HT1080 (cell line): ENCODE results near the genes GPR87, P2RY12 and AADACL2.

DNA sequence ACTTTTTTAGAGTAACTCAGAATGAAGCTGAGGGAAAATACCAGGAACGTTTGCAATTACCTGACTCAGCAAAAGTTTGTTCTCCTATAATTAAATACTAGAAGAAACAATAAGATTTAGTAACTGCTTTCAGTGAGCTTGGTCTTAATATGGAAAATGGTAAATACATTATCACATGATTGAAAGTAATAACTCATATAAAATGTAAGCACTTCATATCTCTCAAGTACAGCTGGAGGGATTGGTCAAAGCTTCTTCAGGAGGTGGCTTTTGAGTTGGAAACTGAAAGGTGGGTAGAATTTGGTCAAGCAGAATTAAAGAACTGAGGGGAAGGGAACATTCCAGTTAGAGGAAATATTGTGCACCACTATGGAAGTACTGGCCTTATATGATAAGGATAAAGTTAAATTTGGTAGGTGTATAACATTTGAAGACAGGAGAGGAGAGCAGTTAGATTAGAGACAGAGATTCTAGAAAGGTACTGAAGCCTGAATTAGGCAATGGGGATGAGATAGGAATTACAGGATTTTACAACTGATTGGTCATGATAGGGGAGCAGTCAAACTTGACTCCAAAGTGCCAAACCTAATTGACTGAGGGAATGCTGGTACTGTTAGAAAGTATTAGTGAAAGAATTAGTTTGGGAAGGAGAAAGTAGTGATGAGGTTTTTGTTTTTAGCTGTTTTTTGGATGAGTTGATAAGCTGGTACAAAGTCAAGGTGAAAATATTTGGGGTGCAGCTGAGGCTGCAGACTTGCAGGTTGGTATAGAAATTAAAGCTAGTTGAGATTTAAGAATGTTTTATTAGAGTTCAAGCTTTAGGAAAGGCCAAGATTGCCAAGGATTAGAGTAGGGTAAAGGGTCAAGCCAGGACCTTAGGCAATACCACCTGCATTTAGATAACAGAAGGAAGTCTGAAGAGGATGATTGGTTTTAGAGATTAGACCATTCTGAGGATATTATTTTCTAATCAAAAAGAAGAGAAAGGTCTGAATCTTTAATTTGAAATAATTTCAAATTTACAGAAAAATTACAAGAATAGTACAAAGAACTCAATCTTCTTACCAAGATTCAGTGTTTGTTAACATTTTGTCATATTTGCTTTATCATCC lies 22.2 kb downstream of the TSC22D2 start:
RAMPAGE:
- cytosol, long total RNA, result no peak
- long total RNA, result no peak
- nucleus, long total RNA, result no peak

RAMPAGE:
- cytosol, long total RNA, result no peak
- long total RNA, result no peak
- nucleus, long total RNA, result no peak
Measured at GRCh38 chr3:150469455-150470186, 61.5 kb downstream of the TSC22D2 start.

DNA sequence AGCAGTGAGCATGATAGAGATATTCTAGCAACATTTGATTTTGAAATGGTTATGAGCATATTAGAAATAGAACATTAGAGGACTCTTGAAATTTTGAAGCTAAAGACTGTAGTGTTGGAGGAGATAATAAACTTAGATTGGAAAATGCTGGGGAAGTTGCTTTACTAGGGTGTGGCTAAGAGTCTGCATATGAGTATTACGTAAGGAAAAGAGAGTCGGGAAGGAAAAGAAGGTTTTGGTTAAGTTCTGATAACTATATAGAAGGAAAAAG lies 711 bp downstream of the EIF2A start:
RAMPAGE:
- cytosol, long total RNA, result no peak
- long total RNA, result no peak
- nucleus, long total RNA, result no peak

DNA sequence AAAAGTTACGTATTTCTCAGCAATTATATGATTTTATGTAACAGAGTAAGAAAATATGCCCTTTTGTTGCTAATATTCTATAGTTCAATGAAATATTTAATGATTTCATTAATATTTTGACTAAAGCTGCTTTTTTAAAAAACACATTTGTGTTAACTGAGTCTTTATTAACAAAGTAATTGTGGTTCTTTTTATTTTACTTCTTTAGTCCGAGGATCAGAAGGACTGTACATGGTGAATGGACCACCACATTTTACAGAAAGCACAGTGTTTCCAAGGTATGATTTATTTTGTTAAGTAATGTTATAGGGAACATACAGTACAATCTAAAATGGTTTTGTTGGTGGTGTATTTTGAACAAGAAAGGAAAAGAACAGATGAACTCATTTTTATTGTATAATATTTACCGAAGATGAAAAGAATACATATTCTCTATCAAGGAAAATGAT lies 5.6 kb downstream of the EIF2A start:
RAMPAGE:
- cytosol, long total RNA, result no peak
- long total RNA, result no peak
- nucleus, long total RNA, result no peak

DNA sequence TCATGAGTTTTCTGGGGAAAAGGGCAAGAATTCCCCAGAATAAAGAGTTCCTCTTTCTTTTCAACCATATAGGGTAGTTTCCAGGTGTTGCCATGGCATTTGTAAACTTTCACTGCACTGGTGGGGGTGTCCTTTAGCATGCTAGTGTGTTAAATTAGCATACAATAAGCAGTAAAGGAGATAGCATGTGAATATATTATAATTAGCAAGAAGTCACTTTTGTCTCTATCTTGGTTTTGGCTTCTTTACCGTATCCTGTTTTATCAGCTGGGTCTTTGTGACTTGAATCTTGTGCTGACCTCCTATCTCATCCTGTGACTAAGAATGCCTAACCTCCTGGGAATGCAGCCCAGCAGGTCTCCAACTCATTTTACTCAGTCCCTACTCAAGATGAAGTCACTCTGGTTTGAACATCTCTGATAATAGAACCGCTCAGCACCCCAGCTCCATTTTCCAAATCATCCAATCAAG lies 3.4 kb upstream of the SELENOT start:
RAMPAGE:
- cytosol, long total RNA, result no peak
- long total RNA, result no peak
- nucleus, long total RNA, result no peak

RAMPAGE:
- cytosol, long total RNA, result no peak
- long total RNA, result no peak
- nucleus, long total RNA, result no peak
Measured at GRCh38 chr3:150738313-150739442, 24.3 kb downstream of the SIAH2 start.

GRCh38 chr3:150760417-150761281 lies 2.3 kb downstream of the SIAH2 start:
RAMPAGE:
- cytosol, long total RNA, result no peak
- long total RNA, result no peak
- nucleus, long total RNA, result no peak

DNA sequence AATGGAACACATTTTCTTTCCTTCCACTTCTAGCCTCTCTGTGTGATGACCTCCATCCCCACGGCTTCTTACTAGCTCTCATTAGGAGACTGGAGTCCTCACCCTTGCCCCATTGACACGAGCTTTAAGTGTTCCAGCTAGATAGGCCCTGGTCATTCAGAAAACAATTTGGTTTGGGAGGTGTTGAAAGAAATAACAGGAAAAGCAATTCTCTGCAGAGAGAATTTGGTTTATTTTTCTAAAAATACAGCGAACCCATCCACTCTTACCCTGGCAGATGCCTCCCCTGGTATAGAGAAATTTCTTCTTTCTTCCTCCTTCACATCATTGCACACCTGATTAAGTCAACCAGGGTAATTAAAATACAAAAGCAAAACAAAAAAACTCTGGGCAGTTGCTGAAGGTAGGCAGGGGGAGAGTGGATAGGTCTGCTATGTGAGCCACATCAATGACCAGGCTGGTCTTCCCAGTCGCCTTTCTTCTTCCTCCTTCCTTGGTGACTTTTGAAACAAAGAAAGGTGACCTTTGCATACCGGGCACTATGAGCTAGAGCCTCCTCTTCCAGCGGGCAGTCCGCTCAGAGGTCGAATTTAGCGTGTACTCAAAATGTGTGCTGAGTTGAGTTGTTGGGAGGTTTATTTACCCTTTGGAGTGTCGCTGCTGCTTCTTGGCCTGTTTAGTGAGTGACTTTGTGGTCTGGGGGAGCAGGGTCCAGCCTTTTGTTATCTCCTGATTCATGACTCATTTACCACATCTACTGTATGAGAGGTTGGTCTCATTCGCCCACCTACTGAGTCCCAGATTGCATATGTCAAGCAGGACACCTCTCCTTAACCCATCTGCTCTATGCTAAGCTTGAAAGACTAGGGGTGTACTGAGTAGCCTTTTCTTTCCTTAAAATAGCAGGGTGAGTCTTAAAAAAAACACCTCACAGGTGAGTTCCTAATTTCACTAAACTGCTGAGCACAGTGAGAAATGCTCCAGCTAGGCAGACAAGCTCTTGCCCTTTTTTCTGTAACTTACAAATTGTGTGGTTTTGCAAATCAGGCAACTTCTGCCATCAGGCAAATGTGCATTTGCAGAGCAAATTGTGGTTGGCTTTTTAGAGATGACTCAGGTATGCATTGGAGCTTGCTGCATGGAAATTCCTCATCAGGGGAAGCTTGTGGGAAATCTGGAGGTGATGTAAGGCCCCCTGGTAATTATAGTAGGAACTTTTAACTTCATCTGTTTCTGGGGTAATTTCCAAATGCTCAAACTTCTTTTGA lies 3.0 kb upstream of the SIAH2 start:
RAMPAGE:
- cytosol, long total RNA, result no peak
- long total RNA, result no peak
- nucleus, long total RNA, result no peak

GRCh38 chr3:150797922-150798965 lies 35.3 kb upstream of the SIAH2 start:
RAMPAGE:
- cytosol, long total RNA, result no peak
- long total RNA, result no peak
- nucleus, long total RNA, result no peak

RAMPAGE:
- cytosol, long total RNA, result no peak
- long total RNA, result no peak
- nucleus, long total RNA, result no peak
Measured at GRCh38 chr3:150890181-150890899, 14.9 kb downstream of the MINDY4B start.

RAMPAGE:
- cytosol, long total RNA, result no peak
- long total RNA, result no peak
- nucleus, long total RNA, result no peak
Measured at GRCh38 chr3:150922675-150923096, 17.4 kb upstream of the MINDY4B start.

DNA sequence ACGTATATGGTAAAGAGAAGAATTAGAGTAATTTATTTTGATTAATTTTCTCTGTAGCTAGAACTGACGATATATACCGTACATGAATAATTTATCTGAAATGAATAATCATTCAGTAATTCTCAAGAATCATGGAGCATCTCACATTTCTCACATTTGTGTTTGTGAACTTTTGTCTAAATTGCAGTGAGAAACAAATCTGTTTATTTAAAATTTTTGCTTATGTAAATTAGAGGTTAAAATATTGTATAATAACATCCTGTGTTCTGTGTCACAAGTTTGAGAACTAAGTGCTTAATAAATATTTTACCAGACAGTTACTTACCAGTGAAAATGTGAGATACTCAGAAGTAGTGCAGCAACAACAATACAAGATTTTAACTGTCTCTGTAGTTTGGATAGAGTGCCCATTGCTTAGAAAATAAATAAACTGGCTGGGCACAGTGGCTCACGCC lies 1.0 kb downstream of the GPR171 start:
RAMPAGE:
- cytosol, long total RNA, result no peak
- long total RNA, result no peak
- nucleus, long total RNA, result no peak

RAMPAGE:
- cytosol, long total RNA, result no peak
- long total RNA, result no peak
- nucleus, long total RNA, result no peak
Measured at GRCh38 chr3:151300380-151300736, 16.3 kb downstream of the GPR87 start.

DNA sequence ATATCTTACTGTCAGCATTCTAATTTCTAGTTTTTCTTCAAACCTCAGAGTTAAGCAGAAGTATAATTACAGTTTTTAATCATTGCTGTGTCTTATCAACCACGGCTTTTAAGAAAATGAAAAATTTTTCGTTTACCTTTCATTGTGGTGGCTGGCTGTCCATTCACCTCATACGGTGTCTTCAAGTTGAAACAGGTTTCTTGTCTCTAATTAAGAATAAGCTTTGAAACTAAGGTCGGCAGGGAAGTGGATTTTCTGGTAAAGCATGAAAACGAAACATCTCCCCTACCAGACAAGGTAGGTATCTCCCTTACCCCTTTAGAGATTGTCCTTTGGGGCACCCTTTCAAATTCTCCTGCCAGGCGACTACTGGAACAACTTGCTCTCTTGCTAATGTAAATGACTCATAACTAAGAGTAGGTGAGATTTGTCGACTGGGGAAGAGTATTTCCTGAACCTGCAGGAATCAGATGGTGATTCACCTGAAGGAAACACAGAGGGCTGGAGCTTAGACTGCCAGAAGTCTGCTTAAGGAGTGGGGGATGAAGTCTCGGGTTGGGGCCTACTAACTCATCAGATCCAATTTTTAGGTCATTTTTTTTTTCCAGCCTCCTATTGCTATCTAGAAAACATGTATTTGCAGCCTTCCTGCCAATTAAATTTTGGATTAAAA lies at the start of gene GPR87:
GPR87 (minus strand) TSS at position 371 of the 673 bp plus-strand sequence.
RAMPAGE:
- cytosol, long total RNA, result no peak
- long total RNA, result start-site peak on the minus strand centred at position 373 of the sequence, 60 bp wide, 24 reads
- nucleus, long total RNA, result no peak

DNA sequence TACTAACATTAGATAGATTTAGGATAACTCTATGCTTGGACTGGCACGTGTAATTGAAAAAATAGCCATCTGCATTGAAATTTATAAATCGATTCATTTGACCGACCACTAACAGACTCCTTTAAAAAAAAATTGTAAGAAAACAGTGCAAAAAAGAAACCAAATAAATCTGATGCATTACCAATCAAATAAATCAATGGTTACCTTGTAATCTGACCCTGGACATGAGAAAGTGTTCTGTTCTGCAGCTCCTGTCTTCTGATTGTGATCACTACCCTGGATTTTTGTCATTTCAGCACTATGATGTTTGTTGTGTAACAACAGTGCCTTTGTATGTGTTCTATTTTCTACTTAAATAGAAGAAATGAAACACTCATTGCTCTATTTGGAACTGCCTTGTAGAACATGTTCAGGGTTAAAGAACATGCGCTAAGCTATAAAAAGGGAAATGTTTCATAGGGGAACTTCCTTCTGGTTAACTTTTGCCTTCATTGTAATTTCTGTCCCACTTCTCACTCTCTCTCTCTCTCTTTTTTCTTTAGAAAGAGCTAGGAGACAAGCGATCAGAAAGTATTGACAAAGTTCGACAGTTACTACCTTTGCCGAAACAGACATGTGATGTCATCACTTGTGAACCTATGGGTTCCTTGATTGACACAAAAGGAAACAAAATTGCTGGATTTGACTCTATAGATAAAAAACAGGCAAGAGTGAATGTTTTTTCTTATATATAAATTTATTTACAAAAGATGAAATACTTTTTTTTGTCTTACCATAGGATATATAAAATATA lies at the start of gene P2RY12:
P2RY12 (minus strand) TSS at position 266 of the 793 bp plus-strand sequence.
RAMPAGE:
- cytosol, long total RNA, result no peak
- long total RNA, result no peak
- nucleus, long total RNA, result no peak

DNA sequence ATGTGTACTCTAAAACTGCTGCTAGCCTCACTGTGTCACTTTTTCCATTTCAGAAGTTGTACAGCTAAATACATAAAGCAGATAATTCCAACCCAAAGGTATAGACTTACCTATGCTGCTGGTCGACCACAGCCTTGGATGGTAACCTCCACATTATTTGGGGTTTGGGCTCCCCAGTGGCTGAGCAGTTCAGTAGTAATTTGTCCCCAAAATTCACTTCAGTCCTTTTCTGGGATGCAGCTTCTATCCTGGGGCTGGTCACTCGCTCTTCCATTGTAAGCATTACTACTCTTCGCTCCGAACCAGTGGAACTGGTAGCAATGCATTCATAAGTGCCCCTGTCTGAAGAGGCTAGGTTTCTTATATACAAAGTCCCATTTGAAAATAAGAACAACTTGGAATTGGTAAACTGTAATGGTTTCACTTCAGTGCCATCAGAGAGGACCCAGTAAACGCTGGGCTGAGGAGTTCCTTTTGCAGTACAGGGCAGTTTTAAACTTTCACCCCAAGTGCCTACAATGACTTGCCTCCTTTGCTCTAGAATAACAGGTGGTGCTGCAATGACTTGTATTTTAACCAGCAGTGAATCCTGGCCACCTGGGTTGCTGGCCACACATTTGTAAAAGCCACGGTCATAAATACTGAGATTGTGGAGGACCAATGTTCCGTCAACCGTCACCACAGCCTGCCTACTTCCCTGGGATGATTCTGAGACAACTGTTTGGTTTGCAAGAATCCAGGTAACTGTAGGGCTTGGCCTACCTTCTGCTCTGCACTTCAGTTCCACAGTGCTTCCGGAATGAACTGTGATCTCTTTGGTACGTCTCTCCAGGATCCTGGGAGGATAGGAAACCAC lies 17.8 kb downstream of the IGSF10 start:
RAMPAGE:
- cytosol, long total RNA, result no peak
- long total RNA, result no peak
- nucleus, long total RNA, result no peak

DNA sequence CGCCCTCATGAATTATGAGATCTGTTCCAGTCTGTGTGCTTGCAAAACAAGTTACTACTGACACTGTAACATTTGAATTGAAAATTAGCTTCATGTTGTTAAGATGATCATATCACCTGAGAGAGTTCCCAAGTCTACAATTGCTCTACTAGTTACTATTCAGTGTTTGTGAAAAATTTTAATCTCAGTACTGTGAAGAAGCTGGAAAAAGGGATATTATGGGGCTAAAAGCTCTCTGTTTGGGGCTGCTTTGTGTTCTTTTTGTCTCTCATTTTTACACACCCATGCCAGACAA lies at the start of gene AADACL2:
AADACL2 (plus strand) TSS at position 110 of the 295 bp plus-strand sequence.
RAMPAGE:
- cytosol, long total RNA, result no peak
- long total RNA, result no peak
- nucleus, long total RNA, result no peak

DNA sequence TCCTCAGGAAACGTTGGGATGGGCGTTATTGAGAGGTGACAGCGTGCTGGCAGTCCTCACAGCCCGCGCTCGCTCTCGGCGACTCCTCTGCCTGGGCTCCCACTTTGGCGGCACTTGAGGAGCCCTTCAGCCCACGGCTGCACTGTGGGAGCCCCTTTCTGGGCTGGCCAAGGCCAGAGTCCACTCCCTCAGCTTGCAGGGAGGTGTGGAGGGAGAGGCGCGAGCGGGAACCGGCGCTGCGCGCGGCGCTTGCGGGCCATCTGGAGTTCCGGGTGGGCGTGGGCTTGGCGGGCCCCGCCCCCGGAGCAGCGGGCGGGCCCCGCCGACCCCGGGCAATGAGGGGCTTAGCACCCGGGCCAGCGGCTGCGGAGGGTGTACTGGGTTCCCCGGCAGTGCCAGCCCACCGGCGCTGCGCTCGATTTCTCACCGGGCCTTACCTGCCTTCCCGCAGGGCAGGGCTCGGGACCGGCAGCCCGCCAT lies 54.5 kb downstream of the SUCNR1 start:
RAMPAGE:
- cytosol, long total RNA, result no peak
- long total RNA, result no peak
- nucleus, long total RNA, result no peak

DNA sequence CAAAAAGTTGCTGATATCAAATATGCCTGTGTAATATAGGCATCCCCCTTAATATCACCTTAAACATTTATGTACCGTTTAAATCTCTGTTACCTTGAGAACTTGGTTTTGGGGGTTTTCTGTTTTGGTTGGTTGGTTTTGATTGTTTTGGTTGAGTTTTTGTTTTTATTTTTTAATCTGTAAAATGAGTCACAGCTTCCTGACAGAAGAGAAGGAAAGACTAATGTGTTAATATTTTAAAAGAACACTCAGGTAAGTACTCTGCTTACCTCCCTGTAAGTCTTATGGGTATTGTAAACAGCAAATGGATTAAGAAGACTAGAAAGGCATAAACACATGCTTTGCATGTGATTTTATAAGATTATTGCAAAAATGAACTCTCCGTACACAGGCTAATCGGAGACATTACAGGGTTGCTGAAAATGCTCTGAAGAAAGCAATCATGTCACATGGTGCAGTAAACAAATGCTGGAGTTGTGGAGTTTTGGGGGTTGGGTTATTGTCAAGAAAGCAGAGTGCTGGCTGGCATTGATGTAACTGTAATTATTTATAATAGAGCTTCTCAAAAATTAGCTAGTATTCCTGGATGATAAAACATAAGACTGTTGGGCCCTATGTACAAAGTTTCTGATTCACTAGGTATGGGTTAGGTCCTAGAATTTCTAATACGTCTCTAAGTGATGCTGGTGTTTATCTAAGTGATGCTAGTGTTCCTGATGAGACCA lies 69.4 kb upstream of the MBNL1 start:
RAMPAGE:
- cytosol, long total RNA, result no peak
- long total RNA, result no peak
- nucleus, long total RNA, result no peak

DNA sequence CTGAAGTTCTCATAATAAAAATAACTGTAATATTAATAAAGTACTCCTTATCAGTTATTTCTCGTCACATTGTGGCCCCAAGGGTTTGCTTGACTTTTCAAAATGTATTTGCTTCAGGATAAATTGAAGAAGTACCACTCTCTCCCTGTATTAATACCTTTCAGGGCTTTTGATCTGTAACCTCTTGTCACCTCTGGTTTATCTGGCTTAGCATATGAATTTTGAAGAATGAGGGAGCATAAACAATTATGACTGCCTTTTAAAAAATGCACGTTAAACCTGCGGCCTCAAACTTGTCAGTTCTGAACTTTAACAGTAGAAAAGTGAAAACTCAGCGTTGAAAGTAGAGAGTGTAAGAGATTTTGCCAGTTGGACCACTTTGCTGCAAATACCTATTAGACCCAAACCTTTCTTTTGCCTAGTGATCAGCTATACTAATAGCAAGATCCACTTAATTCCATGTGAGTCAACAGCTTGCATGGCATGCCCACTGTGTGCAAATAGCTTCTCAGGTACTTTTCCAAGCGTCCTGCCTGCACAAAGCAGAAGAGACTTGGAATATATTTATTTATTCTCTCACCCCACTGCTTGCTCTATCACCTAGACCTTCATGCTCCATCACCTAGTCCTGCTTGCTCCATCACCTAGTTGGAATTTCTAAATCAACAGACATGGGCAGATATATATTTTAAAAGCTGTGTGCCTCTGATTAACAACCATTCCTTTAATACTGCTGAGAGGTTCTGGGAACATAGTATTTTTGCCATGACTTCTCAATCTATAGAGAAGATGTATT lies 47.4 kb downstream of the MBNL1 start:
RAMPAGE:
- cytosol, long total RNA, result no peak
- long total RNA, result no peak
- nucleus, long total RNA, result no peak